Neural crest cell (in vitro differentiated cells): ENCODE data around the gene PREP.

- PRO-cap: no peak
Observed at GRCh38 chr6:98946667-98947303, 961 bp downstream of the FBXL4 start.

DNA sequence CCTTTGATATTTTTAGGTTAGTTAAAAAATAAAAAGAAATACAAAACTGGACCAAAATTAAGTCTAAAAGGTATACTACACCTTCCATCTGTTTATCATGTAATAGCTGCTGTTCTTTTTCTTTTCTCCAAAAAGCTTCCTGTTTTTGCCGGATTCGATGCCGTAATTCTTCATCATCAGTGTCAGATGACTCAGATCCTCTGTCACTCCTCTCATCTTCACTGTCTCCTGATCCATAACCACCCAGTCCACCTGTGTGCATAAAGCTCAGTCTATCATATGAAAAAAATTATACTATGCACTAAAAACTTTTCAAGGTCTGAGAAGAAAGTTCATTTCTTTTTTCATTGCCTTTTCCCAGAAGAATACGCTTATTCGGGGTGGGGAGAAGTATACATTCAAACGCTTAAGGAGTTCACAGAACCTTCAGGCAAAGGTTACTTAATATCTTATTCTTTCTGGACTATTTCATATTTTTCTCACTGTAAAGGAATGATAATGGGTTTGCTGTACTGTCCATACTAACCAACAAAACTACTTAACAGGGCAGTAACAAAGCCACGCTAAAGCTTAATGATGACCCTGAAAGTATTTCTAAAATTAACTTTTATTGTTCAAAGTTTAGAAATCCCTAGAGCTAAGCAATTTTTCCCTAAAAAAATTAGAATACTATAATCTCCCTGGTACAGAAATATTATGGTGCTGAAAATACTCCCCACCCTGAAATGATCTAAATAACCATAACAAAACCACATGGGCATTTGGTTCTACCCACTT lies 8.7 kb upstream of the COQ3 start:
- PRO-cap: no peak

GRCh38 chr6:99408015-99408622 lies 14.1 kb upstream of the COQ3 start:
- PRO-cap: no peak

DNA sequence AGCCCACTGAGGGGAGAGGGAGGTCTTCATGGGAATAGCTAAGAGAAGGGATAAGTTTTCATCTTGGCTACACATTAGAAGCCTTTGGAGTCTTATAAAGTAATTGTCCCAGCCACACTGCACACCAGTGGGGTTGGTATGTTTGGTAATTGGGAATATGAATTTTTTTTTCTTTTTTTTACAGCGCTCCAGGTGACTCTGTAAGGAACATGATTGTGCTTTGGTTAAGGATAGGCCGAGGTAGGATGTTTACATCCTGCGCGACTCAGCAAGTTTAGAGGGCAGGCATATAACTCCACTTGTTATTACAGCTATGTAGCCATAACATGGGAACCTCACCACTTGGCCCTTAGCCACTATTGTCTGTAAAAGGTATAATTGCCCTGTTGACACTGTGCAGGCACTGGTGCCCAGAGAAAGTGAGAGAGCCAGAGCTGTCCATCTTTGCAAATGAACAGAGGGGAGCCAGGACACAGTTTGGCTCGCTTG lies 172.9 kb downstream of the MCHR2 start:
- PRO-cap: no peak

DNA sequence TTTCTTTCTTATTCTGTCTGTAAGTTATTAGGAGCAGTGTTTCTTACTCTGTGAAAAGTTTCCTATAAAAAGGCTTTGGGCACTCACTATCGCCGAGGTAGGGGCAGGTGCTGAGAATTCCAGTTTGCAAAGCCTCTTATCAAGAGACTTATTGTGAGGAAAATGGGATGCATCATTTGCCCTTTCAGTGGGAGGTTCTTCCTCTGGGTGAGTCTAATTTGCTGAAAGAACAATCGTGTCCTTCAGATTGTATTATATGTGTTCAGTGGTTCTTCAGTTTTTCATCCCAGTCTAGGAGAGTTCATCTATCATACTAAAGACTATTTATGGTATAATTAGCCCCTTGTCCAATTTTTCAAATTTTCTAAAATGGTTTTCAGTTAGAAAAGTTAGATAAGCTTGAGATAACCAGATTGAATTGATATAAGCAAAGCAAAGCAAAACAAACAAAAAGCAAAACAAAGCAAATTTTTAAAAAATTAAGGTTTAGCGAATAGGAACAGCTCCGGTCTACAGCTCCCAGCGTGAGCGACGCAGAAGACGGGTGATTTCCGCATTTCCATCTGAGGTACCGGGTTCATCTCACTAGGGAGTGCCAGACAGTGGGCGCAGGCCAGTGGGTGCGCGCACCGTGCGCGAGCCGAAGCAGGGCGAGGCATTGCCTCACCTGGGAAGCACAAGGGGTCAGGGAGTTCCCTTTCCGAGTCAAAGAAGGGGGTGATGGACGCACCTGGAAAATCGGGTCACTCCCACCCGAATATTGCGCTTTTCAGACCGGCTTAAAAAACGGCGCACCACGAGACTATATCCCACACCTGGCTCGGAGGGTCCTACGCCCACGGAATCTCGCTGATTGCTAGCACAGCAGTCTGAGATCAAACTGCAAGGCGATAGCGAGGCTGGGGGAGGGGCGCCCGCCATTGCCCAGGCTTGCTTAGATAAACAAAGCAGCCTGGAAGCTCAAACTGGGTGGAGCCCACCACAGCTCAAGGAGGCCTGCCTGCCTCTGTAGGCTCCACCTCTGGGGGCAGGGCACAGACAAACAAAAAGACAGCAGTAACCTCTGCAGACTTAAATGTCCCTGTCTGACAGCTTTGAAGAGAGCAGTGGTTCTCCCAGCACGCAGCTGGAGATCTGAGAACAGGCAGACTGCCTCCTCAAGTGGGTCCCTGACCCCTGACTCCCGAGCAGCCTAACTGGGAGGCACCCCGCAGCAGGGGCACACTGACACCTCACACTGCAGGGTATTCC lies 170.5 kb downstream of the MCHR2 start:
- PRO-cap: unidirectional peak, minus-strand start at position 714 of the sequence; unidirectional peak, minus-strand start at position 915 of the sequence

DNA sequence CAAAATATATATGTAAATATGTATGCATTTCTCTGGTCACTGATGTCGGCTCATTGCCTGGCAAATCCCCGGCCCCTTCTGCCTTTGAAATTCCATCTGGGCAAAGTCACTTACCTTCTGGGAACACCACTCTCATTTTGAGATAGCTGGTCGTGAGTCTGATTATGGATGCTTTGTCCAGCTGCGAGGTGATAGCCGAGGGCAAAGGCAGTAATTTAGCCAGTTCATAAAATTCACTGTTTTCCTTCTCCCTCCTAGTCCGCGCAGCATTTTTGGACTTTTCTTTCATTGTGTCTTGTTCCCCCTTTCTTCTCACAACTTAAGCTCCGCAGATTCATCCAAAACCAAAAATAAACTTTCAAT lies 1.6 kb downstream of the SIM1 start:
- PRO-cap: no peak

GRCh38 chr6:103293844-103294043 lies 1566.0 kb downstream of the HACE1 start:
- PRO-cap: no peak

- PRO-cap: no peak
Observed at GRCh38 chr6:104958602-104959262, 1.8 kb downstream of the LIN28B start.

DNA sequence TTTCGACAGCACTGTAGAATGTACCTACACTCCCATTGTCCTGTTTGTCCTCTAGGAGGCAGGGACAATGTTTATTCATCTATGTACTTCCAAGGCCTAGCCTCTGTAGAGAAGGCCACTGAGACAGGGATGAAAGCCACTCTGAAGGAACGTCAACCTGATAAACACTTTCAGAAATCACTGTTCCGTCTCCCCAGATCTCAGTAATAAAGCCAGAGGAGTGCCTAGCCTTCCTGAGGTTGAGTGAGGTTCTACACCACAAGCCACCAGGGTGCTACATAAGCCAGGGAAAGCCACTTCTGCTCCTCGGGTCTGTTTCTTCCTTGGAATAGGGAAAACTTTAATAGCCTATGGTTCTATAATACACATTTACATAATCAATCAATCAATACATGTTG lies 1.9 kb downstream of the BVES start:
- PRO-cap: no peak

- PRO-cap: no peak
Observed at GRCh38 chr6:105372120-105372524, 30.8 kb downstream of the PREP start.

- PRO-cap: bidirectional peak, plus-strand start at chr6:105403041, minus-strand start at chr6:105403051; bidirectional peak, plus-strand start at chr6:105403207, minus-strand start at chr6:105403204; unidirectional peak, minus-strand start at chr6:105403395; unidirectional peak, minus-strand start at chr6:105403547
Observed at GRCh38 chr6:105402923-105403821, at the start of gene PREP. Gene PREP, minus strand, starts transcription at chr6:105403082.

DNA sequence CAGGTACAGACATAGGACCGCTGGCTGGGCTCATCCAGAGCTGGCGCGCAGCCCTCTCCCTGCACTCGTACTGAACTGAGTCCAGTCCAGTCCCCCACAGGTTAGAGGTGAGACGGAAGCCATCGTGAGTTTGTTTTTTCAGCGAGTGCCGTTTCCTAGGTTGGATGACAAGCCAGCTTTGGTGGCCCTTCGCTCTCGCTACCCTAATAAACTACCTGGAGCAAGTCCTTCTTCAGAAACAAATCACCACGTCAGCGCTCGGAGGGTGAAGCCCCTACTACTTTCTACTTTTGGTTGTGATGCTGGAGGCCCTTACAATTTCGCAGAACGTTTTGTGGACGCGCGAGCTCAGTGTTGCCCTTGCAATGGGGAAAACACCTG lies 94.2 kb upstream of the PRDM1 start:
- PRO-cap: no peak

DNA sequence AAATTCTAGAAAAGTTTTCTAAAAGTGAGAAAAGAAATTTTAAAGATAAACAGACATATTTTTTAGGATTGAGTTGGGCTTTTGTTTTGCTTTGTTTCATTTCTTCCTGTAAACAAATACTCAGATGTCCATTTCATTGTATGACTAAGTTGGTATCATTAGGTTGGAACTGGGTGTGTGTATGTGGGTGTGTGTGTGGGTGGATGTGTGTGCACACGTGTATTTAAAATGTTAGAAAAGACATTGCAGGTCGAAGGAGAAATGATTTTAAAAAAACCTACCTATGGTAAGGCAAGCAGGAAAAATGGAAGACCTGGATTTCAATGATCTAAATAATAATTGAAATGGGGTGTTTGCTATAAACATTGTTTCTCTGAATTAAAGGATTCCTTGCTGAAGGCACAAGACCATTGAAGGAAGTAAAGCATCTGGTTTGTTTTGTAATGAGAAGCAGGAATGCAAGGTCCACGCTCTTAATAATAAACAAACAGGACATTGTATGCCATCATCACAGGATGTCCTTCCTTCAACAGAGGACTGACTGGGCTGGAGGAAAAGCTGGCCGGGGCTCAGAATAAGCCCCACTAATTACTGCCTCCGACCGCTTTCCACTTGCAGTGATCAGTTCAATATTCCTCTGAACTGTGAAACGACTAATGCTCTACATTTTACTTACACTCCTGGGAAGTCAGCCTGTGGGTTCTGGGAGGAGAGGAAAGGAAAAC lies 965 bp upstream of the PRDM1 start:
- PRO-cap: no peak

DNA sequence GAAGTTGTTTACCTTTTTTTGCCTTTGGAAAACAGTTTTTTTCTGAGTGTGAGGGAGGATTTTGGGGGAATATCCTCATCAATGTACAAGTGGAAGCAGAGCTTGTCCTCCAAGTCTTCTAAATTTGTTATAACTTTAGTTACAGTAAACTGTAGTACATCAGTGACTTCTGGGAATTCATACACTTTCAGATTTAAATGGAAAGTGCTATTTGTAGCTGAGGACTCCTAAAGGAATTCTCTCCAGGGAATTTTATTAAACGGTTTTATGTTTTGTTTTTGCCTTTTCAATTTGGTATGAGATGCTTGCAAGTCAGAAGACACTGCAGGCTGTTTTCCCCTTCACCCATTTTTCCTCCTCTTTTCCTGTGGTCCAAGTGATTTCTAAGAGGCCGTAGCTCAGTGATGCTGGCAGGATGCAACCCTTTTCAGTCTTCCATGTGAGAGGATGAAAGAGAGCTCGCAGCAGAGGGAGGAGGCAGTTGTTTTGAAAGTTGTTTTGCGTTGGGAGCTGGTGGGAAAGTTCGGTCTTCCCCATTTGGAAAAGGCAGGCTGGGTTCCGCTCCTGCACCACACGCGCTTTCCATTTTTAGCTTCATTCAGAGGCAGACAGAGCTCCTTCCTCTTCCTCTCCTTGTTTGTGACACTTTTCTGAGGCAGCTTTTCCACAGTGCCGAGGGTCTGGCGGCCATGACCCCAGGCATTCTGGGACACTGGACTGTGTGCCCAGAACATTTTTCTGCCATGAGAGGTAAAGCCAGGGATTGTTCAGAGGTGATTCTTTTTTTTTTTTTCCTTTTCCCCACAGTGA lies 1.2 kb downstream of the PRDM1 start:
- PRO-cap: no peak

DNA sequence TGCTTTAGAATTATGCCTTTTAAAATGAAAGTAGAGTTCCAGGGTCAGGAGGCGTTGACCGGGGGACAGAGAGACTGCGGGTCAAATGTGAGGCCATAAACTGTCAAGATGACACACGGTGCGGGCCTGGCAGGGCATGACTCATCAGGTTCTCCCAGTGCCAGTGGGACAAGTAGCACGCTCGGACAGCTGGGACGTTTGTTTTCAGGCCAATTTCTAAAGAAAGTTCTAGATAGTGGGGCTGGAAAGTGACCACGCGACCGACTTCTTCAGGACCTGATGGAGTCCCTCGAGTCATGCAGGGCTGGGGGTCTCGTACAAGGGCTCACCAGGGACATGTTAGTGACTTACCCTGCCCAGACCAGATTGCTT lies 49.1 kb downstream of the PRDM1 start:
- PRO-cap: no peak

DNA sequence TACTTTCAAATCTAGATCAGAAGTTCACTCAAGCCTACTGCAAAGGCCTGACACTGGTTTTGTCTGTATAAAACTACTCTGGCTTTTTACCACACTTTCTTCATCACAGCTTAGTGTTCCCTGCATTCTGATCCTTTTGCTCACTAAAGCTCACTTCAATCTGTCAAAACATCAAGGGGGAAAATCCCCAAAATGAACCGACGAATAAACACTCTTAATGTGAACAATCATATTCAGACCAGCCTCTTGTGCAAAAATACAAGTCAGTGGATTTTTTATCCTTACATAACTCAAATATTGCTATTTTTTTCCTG lies 98.5 kb downstream of the PRDM1 start:
- PRO-cap: no peak

DNA sequence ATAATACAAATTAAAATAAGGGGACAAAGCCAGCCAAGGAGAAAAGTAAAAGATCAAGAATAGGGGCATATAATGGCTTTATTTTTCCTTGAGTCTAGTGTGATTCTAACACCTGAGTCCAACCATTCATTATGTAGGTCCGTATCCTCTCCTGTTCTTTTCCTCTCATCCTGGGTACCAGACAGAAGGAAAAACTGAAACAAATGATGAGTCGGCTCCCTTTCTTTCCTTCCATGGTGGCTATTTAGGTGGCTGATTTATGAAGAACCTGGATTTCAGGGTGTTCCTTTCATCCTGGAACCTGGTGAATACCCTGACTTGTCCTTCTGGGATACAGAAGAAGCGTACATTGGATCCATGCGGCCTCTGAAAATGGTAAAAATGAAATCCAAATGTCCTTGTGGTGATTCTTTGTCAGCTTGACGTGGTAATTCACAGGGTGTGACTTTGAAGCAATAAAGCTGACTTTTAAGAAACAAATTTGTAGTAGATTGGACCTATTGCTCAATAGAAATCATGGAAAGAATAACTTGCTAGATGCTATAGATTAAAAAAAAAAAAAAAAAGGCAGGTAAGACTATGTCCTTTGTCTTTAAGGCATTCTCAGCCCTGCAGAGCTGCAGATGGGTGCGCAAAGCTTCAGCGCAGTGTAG lies 90.0 kb downstream of the RTN4IP1 start:
- PRO-cap: no peak

DNA sequence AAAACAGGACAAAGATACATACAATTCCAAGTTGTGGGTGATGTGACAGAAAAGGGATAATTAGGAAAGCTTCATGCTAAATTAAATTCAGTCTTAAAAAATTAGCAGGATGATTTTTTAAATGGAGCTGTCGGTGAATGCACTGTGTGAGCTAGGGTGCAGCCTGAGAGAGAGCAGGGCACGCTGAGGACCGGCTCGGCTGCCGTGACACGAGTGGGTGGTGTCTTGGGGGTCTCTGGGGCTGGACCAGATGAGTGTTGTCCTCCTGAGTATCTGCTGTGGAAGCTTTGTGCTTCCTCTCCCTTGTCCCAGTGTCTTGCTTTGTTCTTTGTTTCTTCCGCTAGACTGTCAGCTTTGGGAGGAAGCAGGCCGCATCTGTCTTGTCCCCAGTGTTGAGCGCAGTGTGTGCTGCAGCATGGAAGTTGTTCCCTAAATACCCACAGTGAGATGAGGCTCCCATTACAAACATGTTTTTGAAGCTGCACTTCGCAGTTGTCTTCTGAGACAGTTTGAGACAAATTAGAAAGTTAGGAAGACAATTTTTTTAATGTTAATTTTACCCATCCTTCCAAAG lies 89.4 kb downstream of the RTN4IP1 start:
- PRO-cap: bidirectional peak, plus-strand start at position 383 of the sequence, minus-strand start at position 407 of the sequence

DNA sequence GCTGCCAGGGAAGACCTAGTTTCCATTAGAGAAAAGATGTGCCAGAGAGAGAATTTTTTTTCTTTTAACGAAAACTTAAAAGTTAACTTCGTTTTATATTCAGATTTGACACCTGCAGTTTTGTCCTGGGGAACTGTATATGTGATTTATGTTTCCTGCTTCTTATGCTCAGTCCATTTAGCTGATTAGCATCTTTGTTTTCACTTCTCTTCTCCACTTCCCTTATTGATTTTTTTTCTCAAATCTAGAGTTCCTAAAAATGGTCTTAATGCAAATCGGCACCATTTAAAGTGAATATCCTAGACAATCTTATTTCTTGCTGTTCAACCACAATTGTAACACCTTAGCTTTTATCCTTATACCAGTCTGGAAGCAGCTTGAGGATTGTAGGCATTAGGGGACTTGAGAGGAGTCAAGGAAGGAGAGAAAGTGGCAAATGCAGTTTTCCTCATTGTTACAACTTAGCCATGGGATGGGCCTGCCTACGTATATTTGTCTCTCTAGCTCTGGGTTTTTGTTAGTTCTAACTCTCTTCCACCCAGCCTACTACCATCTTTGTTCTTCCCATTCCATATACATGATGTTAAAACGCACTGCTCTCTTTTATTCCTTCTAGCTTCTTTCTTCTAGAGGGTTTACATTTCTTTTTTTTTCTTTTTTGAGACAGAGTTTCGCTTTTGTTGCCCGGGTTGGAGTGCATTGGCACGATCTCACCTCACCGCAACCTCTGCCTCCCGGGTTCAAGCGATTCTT lies 8.5 kb downstream of the QRSL1 start:
- PRO-cap: no peak

GRCh38 chr6:106702023-106702432 lies 72.7 kb downstream of the QRSL1 start:
- PRO-cap: no peak